ENCODE measurements around a stretch of chrX.

GRCh38 chrX:16711203-16711660 is 1.2 kb downstream of the CTPS2 start:
- PRO-cap, result no peak

- PRO-cap, result no peak
These were observed 6.9 kb downstream of the SYAP1 start for GRCh38 chrX:16726343-16726675.

DNA sequence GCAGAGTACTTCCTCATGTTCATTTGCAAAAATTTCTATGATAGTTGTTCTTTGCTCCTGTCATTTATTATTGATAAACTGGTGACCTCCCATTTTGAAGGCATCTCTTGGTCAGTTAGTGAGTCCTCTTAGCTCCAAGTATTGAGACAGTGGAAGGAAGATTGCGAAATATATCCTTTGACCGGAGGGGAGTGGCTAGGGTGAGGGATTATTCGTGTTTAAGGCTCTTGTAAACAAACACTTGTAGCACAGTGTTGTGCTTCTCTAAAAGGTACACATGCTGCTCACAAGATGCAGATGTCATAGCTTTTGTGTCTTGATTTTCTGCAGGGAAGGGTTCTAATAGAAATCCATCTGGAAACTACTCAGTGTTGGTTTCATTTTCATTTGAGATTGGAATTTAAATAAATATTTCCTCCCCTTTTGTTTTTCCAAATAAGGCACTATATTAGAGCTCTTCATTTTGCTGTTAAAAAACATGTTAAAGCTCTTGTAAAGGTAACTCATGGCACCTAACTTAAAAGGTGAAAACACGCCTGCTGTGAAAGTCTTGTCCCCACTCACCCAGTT is 21.8 kb downstream of the TXLNG start:
- PRO-cap, result no peak

- PRO-cap, result no peak
These were observed 26.9 kb downstream of the RBBP7 start for GRCh38 chrX:16842964-16843878.

GRCh38 chrX:16882616-16883306 is 12.6 kb upstream of the RBBP7 start:
- PRO-cap, result no peak

GRCh38 chrX:16914203-16914571 is 32.3 kb upstream of the REPS2 start:
- PRO-cap, result no peak

- PRO-cap, result no peak
These were observed 16.2 kb upstream of the REPS2 start for GRCh38 chrX:16930237-16930727.

GRCh38 chrX:17376081-17376673 is 1.2 kb downstream of the NHS start:
- PRO-cap, result no peak

GRCh38 chrX:17580472-17580800 is 156.9 kb upstream of the SCML1 start:
- PRO-cap, result no peak

DNA sequence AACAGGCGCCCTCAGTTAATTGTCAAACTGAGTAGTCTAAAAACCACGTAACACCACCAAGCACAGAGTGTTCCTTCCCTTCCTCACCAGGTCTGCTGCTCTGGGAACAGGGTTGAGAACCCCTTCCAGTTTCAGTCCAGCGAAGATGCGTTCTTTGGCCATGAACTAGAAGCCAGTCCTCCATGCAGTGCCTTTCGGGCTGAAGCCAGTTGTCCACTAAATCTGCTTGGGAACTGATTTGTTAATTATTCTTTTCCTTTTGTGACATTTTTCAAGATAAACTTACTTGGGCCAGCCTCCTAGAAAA is 150.1 kb upstream of the SCML1 start:
- PRO-cap, result no peak

GRCh38 chrX:17718348-17719077 is 18.8 kb upstream of the SCML1 start:
- PRO-cap, result no peak

DNA sequence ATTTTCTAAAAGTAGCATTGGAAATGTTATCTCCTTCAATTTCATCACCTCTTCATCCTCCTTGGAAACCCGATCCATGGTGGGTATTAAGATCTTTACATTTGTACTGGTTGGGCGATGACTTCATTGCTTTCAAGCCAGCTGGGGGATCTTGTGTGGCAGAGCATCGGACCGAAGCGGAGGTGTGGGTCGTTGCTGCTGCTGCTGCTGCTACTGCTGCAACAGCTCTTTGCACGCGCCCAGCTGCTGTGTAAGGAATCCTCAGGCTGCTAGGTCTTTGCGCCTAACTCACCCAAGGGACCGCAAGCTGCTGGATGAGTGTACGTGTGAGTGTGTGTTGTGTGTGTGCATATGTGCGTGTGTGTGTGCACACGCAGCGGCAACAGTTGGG is 882 bp upstream of the CDKL5 start:
- PRO-cap, result no peak

- PRO-cap, result no peak
These were observed 86.7 kb downstream of the PHKA2 start for GRCh38 chrX:18896991-18897783.

- PRO-cap, result no peak
These were observed 66.6 kb downstream of the MAP3K15 start for GRCh38 chrX:19448744-19449078.

DNA sequence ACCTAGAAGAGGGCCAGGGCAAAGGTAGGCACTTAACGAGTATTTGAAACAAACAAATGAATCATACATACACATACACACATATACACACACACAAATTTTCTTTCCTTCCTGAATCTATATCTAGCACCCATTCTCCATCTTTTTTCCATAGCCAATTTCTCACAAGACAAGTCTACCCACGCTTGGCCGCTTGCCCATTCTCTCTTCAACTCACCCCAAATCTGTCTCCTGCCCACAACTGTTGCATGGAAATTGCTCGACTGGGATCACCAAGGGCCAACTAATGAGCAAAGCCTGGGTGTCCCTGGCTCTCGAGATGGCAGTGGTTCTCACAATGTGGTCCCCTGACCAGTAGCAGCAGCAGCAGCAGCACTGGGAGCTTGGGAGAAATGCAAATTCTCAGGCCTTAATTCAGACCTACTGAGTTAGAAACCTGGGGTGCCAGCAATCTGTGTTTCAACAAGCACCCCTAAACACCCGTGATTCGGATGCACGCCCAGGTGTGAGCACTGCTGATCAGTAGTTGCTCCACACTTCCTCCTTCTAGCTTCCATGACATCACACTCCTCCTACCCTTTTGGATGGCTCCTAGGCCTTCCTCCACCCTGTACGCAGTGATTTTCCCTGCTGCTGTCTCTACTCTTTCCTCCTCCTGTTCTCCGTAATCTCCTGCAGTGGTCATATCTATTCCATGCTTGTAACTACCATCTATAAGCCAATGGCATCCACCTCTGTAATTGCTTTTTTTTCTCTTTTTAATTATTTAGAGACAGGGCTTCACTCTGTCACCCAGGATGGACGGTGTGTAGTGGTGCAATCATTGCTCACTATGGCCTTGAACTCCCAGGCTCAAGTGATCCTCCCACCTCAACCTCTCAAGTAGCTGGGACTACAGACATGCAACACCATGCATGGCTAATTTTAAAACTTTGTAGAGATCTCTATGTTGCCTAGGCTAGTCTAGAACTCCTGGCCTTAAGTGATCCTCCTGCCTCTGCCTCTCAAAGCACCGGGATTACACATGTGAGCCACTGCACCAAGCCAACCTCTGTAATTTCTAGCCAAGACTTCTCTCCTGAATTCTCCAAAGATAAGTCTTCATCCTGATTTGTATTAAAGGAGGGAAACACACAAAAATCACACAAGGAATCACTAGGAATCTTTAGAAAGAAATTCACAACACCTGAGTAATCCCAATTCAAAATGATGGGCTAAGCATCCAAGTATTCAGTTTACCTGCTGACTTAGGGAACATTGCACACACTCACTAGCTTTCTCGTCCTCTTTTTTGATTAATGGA is 65.3 kb upstream of the MAP3K15 start:
- PRO-cap, result no peak

DNA sequence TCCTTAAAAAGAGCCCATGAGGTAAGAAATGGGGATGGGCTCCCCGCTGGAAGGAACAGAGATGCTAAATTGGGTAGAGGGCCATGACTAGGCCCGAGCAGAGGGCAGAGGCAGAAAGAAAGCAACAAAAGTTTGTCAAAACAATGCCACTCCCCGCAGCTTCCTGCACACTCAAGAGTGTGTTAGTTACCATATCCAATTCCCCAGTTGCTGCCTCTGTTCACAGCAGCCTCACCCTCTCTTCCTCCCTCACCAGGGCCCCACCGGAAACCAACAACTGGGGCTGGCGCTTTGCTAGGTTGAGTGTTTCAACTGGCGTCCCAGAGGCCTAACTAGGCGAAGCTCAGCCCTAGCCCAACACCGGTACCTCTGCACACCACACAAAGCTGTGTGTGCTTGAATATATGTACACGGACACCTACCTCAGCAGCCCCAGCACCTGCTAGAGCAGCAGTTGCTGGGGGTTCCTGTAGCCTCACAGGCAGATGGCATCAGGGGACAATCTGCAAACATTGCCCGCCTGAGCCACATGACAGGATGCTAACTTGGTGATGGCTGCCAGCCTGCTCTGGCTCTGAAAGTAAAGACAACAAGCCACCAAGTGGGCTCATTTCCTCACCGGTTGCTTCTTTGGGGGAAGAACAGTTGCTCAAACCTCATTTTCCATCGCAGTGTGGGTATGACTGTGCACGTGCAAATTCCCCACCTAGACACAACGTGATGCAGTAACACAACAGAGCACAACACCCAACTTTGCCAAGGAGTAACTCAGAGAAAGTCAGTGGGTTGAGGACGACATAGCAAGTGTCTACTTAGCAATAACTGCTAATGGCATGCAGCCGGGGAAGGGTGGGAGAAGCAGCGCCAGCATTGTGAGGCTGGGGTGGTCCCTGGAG is 139.7 kb downstream of the SH3KBP1 start:
- PRO-cap, result no peak

DNA sequence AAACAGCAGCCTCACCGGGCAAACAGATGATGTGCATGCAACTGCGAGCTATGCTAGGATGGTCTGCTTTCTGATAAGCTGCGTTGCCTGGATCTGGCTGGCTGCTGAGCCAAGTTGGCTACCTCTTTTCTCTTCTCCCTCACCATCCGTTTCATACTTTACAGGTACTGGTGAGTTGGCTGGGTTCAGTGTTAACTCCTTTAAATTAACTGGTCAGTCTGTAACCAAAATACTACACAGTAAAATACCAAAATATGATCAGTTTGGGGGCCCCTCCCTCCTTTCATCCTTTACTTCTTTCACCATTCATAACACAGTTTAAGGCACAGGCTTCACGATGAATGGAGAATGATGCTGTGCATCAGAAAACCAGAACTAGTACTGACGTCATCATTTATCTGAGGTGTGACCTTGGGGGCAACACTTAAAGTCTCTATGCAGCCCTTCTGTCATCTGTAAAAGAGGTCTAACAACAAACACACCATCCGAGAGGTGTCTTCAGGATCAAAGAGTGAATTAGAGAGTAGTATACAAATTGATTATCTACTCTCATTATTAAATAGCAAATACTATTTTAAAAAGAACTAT is 135.5 kb downstream of the SH3KBP1 start:
- PRO-cap, result no peak

DNA sequence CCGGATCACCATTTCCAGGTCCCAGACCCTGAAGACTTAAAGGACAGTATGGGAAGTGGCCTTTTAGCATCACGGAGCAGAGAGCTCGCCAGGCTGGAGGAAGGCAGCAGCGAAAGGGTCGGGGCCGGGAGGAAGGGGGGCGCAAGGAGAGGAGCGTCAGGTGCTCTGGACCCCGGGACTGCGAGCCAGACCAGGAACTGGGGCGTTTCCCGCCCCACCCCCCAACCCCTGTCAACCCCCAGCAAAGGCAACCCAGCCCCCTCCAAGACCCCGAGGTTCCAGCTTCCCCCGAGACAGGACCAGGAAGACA is 855 bp downstream of the SH3KBP1 start:
- PRO-cap, result no peak

DNA sequence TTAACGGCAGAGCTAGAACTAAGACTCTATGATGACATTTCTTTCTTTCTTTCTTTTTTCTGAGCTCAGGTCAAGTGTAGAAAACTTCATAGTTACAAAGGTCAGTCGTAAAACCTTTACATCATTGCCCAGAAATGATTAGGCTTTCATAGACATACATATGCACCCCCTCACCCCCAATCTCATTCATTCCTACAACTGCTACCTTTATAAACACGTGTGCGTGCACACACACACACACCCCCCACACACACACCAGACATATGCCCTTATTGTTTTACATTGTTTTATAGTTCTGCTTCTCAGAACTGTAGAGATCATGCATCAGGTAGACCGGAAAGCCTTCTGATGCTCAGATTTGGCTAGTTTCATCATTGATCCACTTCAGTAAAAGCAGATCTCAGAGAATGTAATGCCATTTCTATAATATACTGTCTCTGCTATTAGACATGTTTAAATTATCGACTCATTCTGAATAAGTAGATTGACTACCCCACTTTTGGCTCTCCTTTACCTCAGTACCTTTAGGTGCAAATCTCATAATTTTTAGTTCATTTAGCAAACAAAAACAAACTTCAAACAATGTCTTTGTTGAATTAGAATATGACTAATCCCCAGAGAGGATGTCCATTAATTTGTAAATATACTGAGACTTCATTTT is 5.5 kb downstream of the EIF1AX start:
- PRO-cap, result no peak

GRCh38 chrX:20226998-20227645 is 39.6 kb downstream of the RPS6KA3 start:
- PRO-cap, result no peak

Measured in peritoneum (tissue), 1 donor.